ENCODE measurements around a stretch of chr12.

GRCh38 chr12:117157719-117158229 is 32.5 kb downstream of the FBXO21 start:
- CAGE, long polyA plus RNA, result no peak
- RRBS, result no CpG with 5 or more reads among the region's 19 CpGs

DNA sequence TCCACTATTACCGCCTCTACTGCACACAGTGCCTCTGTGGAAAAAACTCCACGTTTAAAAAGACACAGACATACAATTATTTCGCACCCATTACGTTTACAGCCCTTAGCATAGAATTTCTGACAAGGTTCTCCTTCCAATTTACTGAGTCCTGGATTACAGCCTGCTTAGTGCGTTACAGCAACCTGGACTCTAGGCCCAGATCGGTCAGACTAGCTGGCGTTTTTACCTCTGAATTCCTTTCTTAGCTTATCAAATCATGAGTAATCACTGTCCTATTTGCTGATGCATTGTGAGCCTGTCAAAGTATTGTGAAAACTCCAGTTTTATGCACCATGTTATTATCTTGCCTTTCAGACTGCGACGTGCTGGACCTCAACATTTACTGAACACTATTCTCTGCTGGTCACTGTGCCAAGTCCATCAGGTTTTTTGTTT is 31.4 kb downstream of the FBXO21 start:
- CAGE, long polyA plus RNA, result no peak
- RRBS, result no CpG with 5 or more reads among the region's 9 CpGs

DNA sequence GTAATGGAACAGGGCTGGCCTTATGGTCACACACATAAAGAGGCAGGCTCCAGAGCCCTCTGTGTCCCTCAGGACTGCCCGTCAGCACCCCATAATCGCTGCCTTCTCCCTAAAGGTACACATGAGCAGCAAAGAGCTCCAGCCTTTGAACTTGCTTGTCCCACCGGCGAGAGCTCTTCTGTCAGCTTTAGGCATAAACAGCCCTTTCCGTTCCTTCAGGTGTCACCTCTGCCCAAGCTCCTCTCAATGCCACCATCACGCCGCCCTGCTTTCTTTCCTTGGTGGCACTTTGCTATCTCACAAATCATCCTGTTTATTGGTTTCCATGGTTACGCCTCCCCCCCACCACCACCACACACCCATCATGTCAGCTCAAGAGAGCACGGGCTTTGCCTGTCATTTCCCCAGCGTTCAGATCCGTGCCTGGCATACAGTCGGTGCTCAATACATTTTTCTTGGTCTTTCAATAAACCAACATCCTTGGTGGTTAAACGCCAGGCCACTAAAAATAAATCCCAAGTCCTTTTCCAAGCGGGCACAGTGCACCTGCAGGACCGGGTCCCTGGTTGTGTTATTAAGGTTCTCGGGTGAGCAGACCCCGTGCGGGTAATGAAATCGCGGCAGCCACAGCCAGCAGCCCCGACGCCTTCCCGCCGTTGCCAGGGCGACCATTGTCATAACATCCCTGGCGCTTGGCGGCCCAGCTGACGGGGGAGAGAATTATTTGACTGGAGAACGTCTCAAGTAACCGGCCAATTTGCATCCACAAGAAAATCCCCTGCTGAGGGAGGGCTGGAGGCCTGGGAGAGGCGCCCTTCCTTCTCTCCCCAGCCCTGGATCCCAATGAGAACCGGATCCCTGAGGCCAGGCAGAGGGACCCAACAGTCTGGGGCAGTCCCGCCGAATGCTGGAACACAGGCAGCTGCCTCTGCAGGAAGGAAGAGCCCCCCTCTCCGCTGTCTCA is 93.0 kb downstream of the KSR2 start:
- CAGE, long polyA plus RNA, result no peak
- RRBS, result 5% methylated on average over 2 of the region's 35 CpGs

GRCh38 chr12:118053034-118054010 is 7.7 kb downstream of the WSB2 start:
- CAGE, long polyA plus RNA, result no peak
- RRBS, result no CpG with 5 or more reads among the region's 10 CpGs

DNA sequence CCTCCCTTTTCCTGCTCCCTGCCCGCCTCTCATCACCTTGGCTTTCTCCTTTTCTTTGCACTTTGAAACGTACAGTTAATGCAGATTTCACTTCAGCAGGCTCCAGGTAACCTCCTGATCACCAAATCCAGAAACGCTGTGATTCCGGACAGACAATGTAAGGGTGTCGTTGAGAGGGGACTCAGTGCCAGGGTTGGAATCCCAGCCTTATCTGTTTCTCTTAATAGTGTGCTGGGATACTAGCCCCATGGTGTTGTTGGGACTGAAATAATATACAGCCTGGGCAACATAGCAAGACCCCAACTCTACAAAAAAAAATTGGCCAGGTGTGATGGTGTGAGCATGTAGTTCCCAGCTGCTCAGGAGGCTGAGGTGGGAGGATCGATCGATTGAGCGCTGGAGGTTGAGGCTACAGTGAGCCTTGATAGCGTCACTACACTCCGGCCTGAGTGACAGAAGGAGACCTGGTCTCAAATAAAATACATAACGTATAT is 1.2 kb downstream of the PEBP1 start:
- CAGE, long polyA plus RNA, result no peak
- RRBS, result no CpG with 5 or more reads among the region's 11 CpGs

DNA sequence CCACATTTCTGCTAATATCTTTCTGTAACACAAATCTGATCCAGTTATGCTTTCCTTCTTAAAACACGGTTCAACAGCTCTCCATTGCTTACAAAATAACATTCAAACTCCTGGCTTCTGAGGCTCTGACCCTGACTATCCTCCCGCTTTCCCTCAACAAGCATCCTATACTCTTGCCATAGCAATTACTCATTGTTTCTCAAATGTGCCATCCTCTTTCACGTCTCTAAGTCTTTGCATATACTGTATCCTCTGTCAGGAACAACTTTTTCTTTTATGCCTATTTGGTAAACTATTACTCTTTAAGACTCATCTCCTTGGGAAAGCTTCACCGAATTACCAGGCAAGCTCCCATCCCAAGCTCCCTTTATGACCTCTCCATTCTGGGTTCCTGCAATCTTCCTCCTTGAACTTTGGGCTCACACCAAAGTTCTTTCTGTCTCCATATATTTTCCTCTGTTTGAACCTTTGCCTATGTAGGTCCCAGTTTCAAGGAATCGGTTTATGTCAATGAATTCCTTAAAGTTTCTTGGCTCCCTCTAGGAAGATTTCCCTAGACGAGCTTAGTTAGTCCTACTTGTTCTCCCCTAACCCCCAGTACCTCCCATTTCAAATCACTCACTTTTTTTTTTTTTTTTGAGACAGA is 22.9 kb downstream of the PEBP1 start:
- CAGE, long polyA plus RNA, result no peak
- RRBS, result no CpG with 5 or more reads among the region's 6 CpGs

- CAGE, long polyA plus RNA, result no peak
- RRBS, result no CpG with 5 or more reads among the region's 8 CpGs
Measured at GRCh38 chr12:118201106-118201517, 65.2 kb downstream of the PEBP1 start.

DNA sequence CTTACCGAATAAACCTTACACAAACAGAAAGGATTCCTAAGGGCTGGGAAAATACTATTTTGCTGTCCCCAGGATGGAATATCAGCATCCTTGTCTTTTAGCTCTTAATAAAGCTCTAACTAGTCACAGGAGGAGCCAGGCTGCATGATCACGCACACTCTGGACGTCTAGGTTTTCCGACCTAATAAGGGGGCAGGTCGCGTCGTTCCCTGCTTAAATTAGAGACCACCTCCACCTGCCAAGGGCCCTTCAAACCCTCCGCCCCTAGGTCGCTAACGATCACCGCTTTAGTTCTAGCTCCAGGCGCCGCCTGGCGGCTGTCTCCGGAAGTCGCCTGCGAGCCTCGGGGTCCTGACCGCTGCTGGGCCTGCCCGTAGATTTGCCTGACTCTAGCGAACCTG is 404 bp upstream of the SUDS3 start:
- CAGE, long polyA plus RNA, result no peak
- RRBS, result no CpG with 5 or more reads among the region's 21 CpGs

GRCh38 chr12:118537343-118538152 is 161.2 kb downstream of the SUDS3 start:
- CAGE, long polyA plus RNA, result no peak
- RRBS, result no CpG with 5 or more reads among the region's 10 CpGs

GRCh38 chr12:119042474-119042805 is 61.1 kb downstream of the SRRM4 start:
- CAGE, long polyA plus RNA, result no peak

DNA sequence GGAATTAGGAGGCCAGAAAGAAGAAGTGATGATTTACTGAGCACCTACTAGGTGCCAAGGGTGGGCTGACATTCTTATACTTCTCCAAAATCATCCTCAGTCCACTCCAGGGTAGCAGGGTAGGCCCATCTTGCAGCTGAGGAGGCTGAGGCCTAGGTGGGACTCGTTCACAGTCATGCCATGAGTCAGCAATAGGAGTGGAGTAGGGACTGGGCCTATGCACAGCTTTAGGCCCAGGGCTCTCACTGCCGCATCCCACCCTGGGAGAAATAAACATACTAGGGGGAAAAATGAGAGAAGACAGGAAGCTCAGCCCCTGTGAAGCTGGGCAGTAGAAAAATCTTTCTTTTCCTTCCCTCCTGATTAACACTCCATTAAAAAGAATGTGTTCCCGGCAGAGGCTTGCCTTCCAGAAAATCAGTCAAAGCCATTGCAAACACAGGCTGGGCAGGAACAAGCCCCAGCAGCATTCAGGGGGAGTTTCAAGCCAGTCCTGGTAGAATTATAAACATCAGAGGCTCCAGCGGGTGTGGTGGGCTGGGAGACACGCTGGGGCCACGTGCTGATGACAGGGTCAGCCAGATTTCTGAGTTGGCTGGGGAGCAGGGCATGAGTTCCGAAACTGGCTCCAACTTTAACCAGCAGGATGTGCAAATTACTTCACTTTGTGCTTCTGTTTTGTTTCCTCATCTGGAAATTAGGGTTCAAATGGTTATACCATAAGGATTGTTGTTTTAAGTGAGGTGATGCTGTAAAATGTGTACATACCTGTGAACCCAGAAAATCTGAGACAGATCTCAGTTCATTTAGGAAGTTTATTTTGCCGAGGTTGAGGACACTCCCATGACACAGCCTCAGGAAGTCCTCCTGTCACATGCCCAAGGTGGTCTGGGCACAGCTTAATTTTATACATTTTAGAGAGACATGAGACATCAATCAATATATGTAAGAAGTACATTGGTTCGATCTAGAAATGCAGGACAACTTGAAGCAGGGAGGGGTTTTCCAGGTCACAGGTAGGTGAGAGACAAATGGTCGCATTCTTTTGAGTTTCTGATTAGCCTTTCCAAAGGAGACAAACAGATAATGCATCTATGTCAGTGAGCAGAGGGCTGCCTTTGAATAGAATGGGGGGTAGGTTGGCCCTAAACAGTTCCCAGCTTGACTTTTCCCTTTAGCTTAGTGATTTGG is 2.0 kb downstream of the HSPB8 start:
- CAGE, long polyA plus RNA, result no peak
- RRBS, result no CpG with 5 or more reads among the region's 10 CpGs

- CAGE, long polyA plus RNA, result no peak
- RRBS, result 40% methylated on average over 4 of the region's 15 CpGs
Measured at GRCh38 chr12:120093721-120094439, 22.7 kb downstream of the RAB35 start.

GRCh38 chr12:120117805-120118126 is 1.2 kb upstream of the RAB35 start:
- CAGE, long polyA plus RNA, result no peak
- RRBS, result no CpG with 5 or more reads among the region's 10 CpGs

DNA sequence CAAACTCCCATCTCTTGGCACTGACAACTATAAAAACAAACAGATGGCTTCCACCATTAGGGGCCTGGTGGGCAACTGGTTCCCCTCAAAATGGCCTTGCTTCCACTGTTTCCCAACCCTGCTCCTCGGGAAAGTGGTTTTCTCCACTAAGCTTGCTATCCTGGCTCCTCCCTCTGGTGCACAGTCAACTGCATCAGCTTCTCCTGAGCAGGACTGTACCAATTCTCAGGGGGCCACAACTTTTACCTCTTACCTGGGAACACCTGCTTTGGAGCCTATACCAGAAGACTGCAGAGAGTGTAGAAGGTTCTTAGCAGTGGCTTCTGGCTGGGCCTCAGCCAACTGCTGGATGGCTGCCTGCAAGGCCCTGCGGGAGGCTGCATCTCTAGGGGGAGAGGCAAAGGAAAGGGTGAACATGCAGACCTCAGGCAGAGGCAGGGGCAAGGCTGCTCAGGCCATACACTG is 10.6 kb downstream of the GCN1 start:
- CAGE, long polyA plus RNA, result no peak
- RRBS, result no CpG with 5 or more reads among the region's 2 CpGs

DNA sequence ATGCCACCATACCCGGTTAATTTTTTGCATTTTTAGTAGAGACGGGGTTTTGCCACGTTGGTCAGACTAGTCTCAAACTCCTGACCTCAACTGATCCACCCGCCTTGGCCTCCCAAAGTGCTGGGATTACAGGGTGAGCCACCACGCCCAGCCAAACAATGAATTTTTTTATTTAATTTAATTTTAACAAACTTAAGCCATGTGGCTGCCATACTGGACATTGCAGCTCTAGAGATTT is 1.1 kb downstream of the GCN1 start:
- CAGE, long polyA plus RNA, result no peak
- RRBS, result no CpG with 5 or more reads among the region's 5 CpGs

- CAGE, long polyA plus RNA, result no peak
- RRBS, result no CpG with 5 or more reads among the region's 14 CpGs
Measured at GRCh38 chr12:120196787-120197810, 2.6 kb upstream of the GCN1 start.

DNA sequence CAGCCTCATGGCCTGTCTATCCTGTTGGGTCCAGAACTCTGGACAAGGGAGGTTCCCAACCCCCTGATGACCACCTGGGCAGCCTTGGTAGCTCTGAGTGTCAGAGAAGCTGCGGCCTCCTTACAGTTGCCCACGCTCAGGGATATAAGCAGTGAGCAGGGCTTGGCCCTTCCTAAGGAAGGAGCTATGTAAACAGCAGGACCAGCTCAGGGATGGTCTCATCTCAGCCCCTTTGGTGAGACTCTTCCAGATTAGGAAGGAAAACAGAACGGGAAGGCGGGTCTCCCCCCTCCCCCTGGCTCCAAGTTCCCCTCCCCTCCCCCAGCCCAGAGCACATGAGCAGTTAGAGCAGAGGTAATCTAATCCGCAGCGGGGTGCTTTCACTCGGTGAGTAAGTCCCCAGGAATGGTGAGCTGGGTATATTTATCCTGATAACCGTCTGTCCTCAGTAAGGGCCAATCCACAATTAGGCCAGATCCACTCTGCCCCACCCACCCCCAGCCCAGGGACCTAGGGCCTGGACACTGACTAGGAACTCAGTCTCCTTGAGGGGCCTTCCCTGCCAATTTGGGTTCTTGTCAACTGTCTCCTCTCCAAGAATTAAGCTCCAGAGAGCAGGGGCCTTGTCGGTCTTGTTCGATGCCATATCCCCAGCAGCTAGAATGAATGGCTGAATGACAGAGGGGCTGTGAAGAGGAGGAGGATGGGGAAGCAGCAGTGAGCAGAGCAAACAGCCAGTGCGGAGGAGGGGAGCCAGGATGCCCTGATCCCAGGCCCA is 29.6 kb upstream of the RPLP0 start:
- CAGE, long polyA plus RNA, result no peak
- RRBS, result no CpG with 5 or more reads among the region's 11 CpGs

- CAGE, long polyA plus RNA, result no peak
- RRBS, result no CpG with 5 or more reads among the region's 12 CpGs
Measured at GRCh38 chr12:120290525-120291001, 11.6 kb upstream of the SIRT4 start.

DNA sequence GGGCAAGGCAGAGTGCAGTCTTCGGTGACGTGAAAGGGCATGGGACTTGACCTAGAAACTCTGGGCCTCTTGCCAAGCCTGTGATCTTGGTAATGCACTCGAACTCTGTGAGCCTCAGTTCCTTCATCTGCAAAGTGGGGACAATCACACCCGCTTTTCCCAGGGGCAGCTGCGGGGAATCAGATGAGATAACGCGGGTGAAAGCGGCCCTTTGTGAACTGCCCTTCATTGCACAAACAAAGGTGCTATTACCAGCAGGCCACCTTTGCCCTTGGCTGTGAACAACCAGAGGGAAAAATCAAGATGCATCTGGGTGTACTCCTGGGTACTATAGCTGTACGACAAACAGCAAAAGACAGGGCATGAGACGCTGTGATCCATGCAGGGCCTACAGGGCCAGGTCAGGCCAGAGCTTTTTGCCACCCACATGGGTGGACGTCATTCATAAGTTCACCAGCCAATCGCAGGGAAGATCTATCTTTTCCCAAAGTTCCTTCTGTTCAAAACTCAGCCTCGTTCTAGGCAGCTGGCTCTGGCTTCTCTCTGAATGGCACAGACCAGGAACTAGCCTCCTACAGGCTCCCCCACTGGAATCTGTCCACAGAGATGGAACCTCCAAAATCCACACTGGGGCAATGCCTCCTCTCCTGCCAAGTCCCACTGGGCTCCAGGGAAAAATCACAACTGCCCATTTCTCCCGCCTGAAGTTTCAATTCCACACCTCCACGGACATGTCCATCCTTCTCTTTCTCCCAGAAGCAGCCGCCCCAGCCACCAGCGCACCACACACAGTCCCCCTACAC is 3.0 kb downstream of the MSI1 start:
- CAGE, long polyA plus RNA, result no peak
- RRBS, result no CpG with 5 or more reads among the region's 17 CpGs

GRCh38 chr12:120461454-120462668 is 7.7 kb downstream of the SRSF9 start:
- CAGE, long polyA plus RNA, result no peak
- RRBS, result no CpG with 5 or more reads among the region's 8 CpGs

Measured in BJ (cell line).